Neural cell (in vitro differentiated cells): Measurements from ENCODE around the gene OR4D11.

- RAMPAGE, long total RNA: no peak
These were observed 33.8 kb upstream of the GLYATL1 start for GRCh38 chr11:58905002-58906352.

DNA sequence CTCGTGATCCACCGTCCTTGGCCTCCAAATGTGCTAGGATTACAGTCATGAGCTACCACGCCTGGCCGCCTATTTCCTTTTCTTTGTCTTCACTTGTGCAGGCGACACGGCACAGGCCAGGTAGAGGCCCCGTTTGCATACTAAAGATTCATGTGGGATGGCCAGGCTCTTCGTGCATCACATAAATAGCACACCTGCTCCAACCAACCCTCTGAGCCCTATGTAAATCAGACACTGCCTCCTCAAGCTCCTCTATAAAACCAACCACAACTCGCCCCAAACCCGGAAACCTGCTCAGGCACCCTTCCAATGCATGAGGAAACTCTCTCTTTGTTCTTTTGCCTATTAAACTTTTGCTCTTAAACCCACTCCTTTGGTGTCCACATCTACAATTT is 9.1 kb upstream of the FAM111B start:
- RAMPAGE, long total RNA: no peak

- RAMPAGE, long total RNA: no peak
These were observed 4.7 kb upstream of the FAM111B start for GRCh38 chr11:59102253-59102839.

DNA sequence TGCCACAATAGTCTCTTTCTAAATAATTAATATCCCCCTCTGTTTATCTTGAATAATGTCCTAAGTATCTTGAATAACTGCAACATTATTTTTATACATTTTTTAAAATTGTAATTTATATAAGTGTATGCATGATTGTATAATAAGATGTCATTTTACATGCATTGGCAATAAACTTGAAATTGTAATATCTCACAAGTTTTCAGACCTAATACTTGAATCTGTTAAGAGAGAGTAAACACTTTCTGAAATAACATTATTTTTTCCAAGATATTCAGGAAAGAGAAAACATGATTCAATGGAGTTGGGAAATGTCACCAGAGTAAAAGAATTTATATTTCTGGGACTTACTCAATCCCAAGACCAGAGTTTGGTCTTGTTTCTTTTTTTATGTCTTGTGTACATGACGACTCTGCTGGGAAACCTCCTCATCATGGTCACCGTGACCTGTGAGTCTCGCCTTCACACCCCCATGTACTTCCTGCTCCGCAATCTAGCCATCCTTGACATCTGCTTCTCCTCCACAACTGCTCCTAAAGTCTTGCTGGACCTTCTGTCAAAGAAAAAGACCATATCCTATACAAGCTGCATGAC is at the start of gene OR4D11:
Gene OR4D11 (plus strand): TSS at position 299 of the 594 bp plus-strand sequence.
- RAMPAGE, long total RNA: no peak

- RAMPAGE, long total RNA: no peak
These were observed 36.5 kb downstream of the OR4D9 start for GRCh38 chr11:59547640-59548456.

- RAMPAGE, long total RNA: no peak
These were observed 44.7 kb downstream of the OR4D9 start for GRCh38 chr11:59555649-59556798.

GRCh38 chr11:59580006-59580365 is 35.6 kb downstream of the OSBP start:
- RAMPAGE, long total RNA: no peak

DNA sequence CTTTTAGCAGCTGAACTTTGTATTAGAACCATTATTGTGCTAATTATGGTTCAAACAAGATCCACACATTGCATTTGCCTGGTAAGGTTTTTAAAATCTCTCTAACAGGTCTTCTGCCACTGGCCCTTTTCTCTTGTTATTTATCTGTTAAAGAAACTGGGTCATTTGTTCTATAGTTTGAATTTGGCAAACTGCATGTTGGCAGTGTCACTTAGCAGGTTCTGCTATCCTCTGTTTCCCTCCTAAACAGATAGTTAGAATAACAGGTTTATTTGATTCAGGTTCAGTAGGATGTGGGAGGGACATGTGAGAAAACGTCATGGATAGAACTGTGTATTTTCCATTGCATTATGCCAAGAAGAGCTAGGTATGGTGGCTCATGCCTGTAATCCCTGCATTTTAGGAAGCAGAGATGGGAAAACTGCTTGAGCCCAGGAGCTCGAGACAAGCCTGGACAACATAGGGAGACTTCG is 24.4 kb downstream of the PATL1 start:
- RAMPAGE, long total RNA: no peak

- RAMPAGE, long total RNA: no peak
These were observed 17.9 kb downstream of the STX3 start for GRCh38 chr11:59773144-59773428.

GRCh38 chr11:60241675-60242284 is 1.2 kb downstream of the MS4A4E start:
- RAMPAGE, long total RNA: no peak

DNA sequence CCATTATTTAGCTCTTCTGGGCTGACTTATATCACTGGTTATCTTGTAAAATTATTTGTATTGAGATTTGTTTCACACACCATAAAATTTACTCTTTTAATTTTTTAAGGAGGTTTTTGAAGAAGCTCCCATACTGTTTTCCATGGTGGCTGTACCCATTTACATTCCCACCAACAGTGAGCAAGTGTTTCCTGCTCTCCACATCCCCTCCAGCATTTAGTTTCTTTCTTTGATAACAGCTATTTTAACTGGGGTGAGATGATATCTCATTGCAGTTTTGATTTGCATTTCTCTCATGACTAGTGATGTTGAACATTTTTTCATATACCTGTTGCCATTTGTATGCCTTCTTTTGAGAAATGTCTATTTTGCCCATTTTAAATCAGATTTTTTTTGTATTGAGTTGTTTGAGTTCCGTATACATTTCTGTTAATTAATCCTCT is 13.5 kb upstream of the MS4A12 start:
- RAMPAGE, long total RNA: no peak

GRCh38 chr11:60504172-60504490 is 11.1 kb upstream of the MS4A13 start:
- RAMPAGE, long total RNA: no peak

- RAMPAGE, long total RNA: no peak
These were observed 5.3 kb upstream of the PTGDR2 start for GRCh38 chr11:60861020-60861425.

- RAMPAGE, long total RNA: no peak
These were observed 7.6 kb downstream of the TMEM132A start for GRCh38 chr11:60931562-60932564.

DNA sequence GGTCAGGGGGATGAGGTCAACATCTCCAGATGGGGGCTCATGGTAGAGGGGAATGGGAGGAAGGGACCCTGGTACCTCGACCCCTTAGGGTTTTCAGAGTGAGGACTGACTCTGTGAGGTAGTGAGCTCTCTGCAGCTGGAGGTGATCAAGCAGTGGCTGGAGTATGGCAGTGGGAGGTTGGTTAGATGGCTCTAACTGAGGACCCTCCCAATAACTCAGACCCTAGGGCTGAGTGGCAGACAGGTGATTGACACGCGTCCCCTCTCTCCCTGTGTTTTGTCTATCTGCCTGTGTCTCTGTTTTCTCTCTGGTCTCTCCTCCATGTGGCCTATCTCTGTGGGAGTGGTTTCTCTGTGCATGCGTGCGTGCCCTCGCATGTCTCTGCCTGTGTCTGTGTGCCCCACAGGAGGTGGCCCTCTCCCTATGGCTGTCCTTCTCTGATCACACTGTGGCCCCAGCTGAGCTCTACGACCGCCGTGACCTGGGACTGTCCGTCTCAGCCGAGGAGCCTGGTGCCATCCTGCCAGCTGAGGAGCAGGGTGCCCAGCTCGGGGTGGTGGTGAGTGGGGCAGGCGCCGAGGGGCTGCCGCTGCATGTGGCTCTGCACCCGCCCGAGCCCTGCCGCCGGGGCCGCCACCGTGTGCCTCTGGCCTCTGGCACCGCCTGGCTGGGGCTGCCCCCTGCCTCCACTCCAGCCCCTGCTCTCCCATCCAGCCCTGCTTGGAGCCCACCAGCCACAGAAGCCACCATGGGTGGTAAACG is 11.4 kb downstream of the TMEM132A start:
- RAMPAGE, long total RNA: no peak

GRCh38 chr11:60942305-60942970 is 9.5 kb downstream of the SLC15A3 start:
- RAMPAGE, long total RNA: no peak

DNA sequence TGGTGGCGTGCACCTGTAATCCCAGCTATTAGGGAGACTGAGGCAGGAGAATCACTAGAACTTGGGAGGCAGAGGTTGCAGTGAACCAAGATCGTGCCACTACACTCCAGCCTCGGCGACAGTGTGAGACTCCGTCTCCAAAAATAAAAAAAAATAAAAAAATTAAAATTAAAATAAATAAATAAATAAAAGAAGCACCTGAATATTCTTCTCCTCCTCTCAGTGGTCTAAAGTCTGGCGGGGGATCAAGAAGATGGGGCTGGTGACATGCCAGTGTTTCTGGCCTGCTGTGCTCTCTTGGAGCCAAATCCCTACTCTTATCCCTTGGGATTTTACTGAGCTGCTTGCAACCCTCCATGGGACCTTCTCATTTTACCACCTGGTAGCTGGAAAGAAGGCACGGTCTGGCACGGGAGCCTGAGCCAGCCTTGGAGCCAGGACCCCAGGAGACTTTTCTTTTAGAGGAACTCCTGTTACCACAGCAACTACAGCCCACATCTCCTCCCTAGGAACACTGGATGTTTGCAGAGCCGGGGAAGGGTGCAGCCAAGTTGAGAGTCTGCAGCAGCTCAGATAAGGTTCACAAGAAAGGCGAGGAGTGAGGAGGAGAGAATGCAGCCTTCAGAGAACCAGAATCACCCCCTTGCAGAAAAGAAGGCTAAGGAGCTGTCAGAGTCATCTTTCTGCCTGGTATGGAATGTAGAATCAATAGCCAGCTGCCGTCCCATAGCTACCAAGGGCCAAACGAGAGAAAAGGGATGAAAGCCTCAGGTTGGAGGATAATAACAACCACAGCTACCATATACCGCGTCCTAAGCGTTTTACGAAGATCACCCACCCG is 21.4 kb downstream of the CD6 start:
- RAMPAGE, long total RNA: no peak

DNA sequence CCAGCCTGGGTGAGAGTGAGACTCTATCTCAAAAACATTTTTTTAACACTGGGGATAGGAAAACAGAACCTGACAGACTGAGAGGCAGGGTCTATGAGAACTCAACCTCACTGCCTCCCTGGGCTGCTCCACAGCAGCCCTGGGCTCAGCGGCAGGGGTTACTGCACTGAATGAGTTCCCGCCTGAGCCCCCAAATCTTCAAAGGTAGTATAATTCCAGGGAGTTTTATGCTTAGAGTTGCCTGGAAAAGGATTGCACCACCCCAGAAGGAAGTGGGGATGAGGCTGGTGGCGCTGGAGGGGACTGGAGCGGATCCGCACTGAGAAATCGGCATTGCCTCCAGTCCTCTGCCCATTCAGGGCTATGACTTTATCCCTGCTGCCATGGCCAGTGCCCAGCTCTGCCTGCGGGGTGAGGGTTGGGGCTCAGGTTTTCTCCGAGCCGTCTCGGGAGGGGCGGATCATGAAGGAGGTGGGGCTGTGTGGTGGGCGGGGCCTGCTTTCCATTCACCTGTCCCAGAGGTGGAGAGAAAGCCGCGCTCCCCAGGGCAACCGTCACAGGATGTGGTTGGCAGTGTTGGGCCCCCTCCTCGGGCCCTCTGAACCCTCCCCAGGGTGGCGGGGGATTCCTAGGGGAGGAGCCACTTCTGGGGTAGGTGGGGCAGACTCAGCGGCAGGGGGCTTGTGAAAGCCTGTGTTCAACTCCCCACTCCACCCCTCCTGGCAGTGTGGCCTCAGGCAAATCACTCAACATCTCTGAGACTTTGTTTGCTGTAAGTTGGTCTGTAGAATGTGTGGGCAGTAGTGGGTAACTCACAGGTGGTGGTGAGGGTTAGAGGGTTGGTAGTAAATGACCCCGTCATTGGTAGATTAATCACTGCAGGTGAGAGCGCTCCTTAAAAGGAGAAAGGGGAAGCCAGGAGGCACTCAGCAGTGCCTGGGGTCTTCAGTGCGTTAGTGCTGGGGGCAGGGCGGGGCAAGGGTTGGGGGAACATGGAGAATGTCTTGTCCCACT is 50.1 kb downstream of the CD6 start:
- RAMPAGE, long total RNA: no peak

DNA sequence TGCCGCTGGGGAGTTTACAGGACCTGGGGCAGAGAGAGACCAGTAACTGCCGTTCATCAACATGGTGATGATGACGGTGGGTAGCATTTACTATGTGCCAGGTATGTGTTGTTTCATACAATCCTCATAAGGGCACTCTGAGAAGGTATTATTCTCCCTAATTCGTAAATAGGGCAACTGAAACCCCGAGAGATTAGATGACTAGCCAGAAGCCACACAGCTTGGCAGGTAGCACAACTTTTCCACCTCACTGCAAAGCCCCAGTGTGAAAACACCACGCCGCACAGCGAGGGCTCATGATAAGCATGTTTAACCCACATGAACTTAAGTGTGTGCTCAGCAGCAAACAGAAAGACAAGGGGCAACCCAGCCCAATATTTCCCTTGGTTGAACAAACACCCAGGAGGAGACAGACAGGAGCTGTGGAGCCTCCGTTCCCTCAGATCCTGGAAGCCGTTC is 52.1 kb downstream of the CD6 start:
- RAMPAGE, long total RNA: no peak

GRCh38 chr11:61027272-61027959 is 55.9 kb downstream of the CD6 start:
- RAMPAGE, long total RNA: no peak